ENCODE data around the genes SLC4A10 and SCN2A.

GRCh38 chr2:160956611-160956992 is 203.6 kb upstream of the TANK start:
- PRO-cap = no peak

DNA sequence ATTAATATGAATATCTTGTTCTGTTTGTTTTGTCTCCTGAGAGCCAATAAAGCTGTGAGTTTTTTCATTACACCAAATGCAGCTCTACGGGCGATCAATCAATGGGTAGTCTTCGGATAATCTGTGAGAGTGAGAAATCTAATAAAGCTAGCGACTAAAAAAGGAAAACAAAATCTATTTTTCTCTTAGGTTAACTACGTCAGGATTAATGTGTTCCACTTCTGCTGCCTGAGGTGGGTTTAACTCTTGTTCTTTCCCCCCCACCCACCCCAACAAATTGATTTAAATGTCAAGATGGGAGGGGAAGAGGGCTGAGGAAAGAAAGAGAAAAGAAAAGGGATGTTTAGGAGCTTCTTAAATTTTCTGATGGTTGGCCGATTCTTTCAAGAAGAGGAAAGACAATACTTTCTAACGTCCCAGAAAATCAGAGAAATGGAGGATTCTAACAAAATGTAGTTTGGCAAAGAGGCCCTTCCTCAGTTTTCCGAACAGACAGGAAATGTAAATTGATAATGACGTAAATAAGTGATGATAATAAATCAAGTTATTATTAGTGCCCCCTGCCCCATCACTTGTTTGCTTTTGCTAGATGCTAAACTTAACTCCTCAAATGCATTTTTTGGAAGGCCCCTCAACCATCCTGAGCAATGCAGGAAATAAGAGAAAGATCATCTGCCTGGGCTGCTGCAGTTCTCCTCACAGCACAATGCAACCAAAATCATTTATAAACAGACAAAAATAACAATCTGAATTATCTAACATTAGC is 62.8 kb upstream of the PSMD14 start:
- PRO-cap = no peak

- PRO-cap = unidirectional peak, minus-strand start at chr2:161341357
Observed at GRCh38 chr2:161341157-161341576, 32.9 kb downstream of the PSMD14 start.

- PRO-cap = no peak
Observed at GRCh38 chr2:161624237-161624957, at the start of gene SLC4A10. Gene SLC4A10 (plus strand): TSS chr2:161624416.

- PRO-cap = no peak
Observed at GRCh38 chr2:161905546-161906214, 168.3 kb downstream of the DPP4 start.

DNA sequence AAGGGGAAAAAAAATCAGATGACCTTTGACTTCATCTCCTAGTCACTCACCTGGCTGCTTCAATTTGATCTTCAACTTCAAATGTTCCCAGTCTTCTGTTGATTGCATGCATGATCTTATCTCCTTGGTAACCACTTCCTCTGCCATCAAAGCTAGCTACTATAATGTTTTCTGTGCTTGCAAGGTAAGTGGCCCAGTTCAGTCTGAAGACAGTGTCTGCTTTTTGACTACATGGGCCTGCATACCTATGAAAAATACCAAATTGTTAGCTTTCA is 62.3 kb downstream of the DPP4 start:
- PRO-cap = no peak

- PRO-cap = no peak
Observed at GRCh38 chr2:162261071-162261499, 17.8 kb upstream of the FAP start.

- PRO-cap = unidirectional peak, plus-strand start at chr2:162318031; unidirectional peak, plus-strand start at chr2:162318319
Observed at GRCh38 chr2:162317642-162318371, 677 bp downstream of the IFIH1 start.

- PRO-cap = no peak
Observed at GRCh38 chr2:162574495-162575673, 231.0 kb downstream of the GCA start.

GRCh38 chr2:164700528-164700989 is 79.3 kb upstream of the GRB14 start:
- PRO-cap = no peak

GRCh38 chr2:164714454-164714814 is 93.2 kb upstream of the GRB14 start:
- PRO-cap = no peak

DNA sequence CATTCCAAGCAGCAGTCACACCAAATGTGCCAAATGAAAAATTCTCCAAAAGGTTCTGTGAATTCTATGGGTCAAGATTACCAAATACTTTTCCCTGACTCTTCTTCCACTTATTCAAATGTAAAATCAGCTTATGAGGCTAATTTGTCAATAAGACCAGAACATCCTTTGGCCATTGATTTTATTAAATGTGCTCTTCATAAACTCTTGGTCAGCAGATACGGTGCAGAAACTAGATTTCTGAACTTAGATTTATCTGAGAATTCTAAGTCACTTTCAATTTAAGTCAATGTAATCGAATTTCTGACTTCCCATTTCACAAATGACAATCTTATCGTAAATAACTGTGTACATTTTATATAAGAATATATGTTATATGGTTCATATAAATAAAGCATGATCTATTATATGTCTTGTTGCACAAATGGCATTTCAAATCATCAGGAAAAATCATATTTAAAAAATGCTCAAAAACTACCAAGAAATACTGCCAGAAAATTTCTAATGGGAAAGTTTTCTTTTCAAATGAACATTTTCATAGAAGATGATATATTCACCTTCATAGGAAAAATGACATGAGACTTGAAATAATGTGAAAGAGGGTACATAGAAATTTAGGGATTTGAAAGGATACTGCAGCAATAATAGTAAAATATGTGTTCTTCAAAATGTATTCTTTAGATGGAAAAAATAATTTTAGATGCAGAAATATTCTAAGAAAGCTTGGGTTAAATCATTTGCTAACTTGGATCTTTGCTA is 94.8 kb upstream of the GRB14 start:
- PRO-cap = no peak

- PRO-cap = no peak
Observed at GRCh38 chr2:164733850-164734511, 107.6 kb downstream of the COBLL1 start.

- PRO-cap = no peak
Observed at GRCh38 chr2:164759993-164760879, 81.4 kb downstream of the COBLL1 start.

- PRO-cap = bidirectional peak, plus-strand start at chr2:164910366, minus-strand start at chr2:164910242
Observed at GRCh38 chr2:164909976-164910564, 45.3 kb downstream of the SLC38A11 start.

DNA sequence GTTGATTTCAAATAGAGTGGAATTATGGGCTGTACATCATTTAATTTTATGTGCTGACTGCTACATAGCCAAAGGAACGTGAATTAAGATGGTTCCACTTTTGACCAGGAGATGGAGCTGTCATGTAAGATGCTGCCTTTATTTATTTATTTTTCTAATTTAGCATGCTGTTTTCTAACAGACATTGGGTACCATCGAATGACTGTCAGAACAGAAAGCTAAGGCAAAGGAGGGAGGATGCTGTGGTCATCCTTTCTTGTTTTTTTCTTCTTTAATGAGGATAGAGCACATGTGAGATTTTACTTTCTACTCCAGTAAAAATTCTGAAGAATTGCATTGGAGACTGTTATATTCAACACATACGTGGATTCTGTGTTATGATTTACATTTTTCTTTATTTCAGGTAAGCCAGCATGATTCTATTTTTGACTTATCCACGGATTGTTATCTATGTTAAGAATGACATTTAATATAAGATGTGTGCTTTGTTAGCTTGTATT is at the start of gene SCN2A:
SCN2A (plus strand) TSS at position 177 of the 500 bp plus-strand sequence.
- PRO-cap = no peak

DNA sequence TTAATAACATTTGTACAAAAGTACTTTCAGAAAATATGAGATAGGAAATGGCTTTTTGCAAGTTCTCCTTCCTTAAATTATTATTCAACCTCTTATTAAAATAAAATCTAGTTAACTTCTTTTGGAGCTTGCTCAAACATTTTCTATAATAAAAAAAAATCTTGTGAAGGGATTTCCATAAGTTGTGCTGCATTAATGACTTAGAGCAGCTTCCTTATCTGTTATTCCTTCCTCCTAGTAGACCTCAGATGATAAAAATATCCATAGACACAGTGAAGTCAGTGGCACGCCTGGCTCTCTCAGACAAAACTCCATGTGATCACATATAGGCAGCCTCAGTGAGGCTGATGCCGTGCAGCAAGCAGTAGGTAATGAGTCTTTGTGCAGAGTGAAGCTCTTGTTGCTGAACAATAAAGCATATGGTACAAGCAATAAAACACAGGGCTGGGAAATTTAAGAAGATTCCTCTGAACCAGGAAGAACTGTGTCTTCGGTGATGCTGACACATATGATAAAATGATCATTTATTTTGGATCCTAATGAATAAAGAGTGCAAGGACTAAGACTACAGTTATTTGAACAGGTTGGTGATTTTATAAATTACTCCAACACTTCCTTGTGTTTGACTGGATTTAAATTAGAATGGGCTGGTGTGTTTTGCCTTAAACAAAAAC is 102.6 kb downstream of the CSRNP3 start:
- PRO-cap = no peak

GRCh38 chr2:166182735-166182934 is 54.8 kb upstream of the SCN1A start:
- PRO-cap = no peak

- PRO-cap = no peak
Observed at GRCh38 chr2:167386658-167387224, 93.9 kb downstream of the B3GALT1 start.

- PRO-cap = no peak
Observed at GRCh38 chr2:168120800-168121467, 126.5 kb downstream of the STK39 start.

Data from sciatic nerve (tissue), 1 donor.